ENCODE measurements around a stretch of chr17.

DNA sequence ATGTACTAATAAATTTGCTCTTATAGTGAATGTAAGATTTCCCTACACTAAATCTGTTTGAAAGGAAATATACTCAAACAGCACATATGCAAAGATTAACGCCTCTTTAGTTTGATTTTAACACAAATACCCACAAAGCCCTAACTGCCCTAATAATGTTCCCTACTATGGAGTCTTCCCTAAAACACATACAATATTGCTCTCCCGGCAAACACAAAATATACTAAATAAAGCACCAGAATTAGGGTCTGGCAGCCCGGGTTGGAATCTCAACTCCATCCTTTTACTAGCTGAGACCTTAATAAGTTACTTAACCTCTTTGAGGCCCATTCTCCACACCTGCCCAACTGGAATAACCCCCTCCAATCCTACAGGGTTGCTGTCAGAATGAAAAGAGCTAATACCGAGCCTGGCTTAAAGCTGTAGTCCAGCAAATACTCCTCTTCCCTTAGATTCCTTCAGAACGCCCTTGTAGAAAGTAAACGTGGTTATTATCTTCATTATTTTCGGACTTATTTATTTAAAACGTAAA is 1.0 kb downstream of the ABCA5 start:
- RRBS: no CpG with 5 or more reads among the region's 8 CpGs

DNA sequence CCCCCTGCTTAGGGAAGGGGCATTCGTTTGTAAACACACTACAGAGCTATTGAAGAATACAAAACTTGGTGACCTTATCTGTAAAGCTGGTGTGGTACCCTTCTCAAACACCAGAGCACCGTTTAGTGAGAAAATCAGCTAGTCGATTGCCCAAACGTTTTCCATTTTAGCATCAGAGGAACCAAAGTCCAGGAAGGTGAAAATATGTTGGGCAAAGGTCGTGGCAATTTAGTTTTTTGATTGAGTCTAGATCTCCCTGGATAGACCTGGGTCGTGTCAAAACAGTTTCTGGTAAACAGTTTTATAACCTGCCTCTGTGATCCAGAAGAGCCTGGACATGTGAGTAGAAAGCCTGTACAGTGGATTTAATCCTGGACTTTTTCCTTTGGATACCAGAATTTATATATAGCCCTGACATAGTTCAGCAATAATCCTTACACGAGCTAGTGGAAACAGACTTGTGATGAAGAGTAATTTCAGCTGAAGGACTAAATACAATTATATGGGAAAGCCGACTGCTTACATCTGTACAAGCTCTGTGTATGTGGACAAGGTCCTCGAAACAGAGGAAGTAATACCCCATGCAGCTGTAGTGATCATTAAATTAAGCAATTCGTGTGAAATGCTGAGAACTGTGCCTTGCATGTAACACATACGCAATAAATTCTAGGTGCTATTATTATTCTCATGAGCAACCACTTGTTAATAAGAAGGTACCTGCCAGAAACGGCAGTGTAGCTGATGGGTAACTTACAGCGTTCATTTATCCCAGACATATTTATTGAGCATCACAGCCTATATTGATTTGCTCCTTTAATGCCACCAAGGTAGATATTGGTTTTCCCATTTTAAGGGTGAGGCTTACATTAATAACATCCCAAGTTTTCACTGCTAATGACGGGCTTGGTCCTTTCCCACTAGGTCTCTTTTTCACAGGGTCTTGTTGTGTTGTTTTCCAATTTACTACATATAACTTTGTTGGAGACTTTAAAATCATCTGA is 72.6 kb downstream of the MAP2K6 start:
- RRBS: no CpG with 5 or more reads among the region's 14 CpGs

DNA sequence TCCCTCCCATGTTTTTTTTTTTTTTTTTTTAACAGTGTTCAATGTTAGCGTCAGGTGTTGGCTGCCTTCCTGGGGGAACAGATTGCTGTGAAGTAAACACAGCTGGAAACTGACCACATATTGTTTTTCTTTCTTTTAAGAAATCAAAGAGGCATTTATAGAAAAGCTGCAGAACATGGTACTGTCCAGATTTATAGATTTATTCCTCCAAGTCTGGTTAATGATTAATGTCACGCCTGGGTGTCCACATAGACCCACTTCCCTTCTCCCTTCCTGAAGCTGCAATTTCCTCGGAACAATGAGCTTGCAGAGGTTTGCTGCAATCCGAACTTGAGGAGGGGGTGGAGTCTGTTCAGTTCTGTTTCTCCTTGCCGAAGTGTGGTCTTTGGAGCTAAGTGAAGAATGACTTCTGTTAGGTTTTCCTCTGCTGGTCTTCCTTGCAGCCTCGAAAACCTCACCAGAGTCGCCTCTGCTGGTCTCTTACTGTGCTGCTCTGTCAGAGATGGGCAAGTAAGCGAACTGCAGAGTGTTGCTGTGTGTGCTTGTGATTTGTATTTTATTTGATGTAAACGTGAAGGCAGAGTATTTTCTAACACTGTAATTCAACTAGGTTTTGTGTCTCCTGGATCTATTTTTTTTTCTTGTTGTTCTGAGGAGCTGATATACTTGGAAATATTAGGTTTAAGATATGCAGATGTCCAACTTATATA is 87.6 kb downstream of the MAP2K6 start:
- RRBS: no CpG with 5 or more reads among the region's 9 CpGs

GRCh38 chr17:69580969-69581938 is 166.8 kb downstream of the MAP2K6 start:
- RRBS: no CpG with 5 or more reads among the region's 19 CpGs

- RRBS: no CpG with 5 or more reads among the region's 5 CpGs
These were observed 182.2 kb upstream of the SOX9 start for GRCh38 chr17:71938718-71938954.

- RRBS: no CpG with 5 or more reads among the region's 7 CpGs
These were observed 6.4 kb downstream of the SOX9 start for GRCh38 chr17:72127151-72127710.

- RRBS: no CpG with 5 or more reads among the region's 11 CpGs
These were observed 306.6 kb downstream of the SOX9 start for GRCh38 chr17:72427230-72427927.

GRCh38 chr17:72446356-72447033 is 325.7 kb downstream of the SOX9 start:
- RRBS: no CpG with 5 or more reads among the region's 16 CpGs

DNA sequence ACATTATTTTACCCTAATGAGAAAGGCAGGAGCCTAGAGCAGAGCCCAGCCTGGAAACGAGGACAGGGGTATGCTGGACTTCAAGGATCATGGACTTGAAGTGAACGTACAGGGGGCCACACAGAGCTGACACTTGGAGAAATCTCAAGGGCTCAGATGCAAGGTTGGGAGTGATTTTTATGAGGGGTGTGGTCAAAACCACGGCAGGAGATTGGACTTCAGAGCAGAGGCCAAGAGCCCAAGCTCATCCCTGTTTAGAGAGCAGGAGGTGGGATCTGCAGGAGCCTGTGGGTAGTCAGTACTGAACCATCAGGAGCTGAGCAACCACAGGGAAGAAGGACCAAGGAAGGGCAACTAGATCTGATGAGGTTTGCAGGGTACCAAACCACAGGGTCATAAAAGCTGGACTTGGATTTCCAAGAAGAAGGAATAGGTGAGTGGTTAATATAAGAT is 331.6 kb downstream of the SOX9 start:
- RRBS: no CpG with 5 or more reads among the region's 3 CpGs

DNA sequence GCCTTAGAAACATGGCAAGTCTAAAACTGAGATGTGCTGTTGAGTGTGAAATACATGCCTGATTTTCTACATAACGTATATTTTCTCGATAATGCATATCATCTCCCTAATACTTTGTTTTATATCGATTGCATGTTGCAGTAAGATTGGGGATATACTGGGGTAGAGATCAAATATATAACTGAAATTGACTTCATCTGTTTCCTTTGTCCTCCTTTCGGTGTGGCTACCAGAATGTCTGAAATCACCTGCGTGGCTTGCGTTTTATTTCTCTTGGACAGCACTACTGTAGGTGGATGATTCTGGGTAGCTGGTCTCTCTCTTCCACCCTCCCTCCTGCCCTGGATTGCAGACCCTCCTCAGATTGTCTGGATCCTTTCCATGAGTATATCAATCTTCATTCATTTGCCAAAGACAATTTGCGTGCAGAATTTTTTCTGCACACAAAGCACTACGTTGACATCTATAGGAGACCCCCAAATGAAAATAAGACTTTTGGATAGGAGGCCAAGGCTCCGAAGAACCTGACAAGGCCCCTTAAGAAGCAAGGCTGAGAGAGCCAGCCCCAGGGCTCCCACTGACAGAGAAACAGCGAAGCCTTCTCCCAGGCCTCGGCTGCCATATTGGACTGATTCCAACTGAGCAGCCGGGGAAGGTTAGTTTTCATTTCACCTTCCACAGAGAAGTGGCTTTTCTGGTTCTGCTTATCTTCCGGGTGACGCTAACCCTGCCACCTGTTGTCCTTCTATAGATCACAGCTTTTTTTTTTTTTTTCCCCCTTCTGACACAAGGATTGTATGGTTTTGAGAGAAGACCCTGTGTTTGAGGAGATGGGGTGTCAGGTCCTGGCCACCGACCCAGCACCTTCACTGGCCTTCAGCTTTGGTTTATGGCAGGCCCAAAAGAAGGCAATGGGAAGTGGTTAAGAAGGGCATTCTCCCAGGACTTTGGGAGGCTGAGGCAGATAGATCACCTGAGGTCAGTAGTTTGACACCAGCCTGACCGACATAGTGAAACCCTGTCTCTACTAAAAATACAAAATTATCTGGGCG is 356.6 kb downstream of the SOX9 start:
- RRBS: 90% methylated on average over 2 of the region's 17 CpGs

DNA sequence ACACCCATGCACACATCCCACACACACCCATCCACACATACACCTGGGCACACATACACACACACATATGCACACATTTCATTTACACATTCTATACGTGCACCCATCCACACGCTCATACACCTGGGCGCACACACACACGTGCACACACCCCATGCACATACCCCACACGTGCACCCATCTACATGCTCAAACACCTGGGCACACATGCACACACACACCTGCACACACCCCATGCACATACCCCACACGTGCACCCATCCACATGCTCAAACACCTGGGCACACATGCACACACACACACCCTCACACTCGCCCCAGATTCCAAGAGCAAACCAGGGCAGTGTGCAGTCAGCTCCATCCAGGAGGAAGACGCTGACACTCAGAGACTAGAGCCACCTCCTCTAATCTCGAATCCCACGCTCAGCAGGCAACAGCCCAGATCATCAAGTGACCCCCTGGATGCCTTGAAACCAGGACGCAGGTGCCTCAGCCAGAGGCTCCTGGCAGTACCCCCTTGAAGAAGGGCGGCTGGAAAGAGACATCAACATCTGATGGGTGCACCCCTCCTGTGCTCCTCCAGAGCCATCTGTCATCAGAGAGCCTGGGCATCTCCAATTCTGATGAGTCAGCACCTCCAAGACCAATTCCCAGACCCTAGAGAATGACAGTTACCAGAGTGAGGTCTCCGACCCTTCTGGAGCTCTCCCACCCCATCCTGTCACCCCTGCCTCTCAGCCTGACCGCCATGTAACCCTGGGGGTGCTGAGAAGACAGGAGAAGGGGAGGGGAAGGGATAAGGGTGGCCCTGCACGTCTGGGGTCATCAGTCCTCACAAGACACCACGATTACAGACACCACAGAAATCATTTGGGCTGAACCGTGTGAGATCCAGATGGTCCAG is 433.5 kb downstream of the SOX9 start:
- RRBS: no CpG with 5 or more reads among the region's 17 CpGs

DNA sequence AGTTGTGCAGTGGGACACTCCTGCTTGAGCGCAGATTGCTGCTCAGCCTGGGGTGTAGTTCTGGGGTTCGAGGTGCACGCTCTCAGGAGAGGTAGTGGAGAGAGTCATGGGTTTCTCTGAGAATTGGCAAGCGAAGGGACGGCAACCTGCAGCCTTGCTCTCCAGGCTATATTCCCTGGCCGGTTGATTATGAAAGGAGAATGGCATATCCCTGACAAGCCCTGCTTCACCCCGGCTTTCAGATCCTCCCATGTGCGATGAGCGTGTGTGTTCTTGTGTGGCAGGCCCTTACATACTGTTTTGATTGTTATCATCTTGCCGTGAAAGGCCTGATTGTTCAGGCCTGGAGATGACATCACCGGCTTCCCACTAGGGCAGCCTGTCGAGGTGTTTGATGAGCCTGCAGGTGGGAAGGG is 431.2 kb downstream of the SLC39A11 start:
- RRBS: 29% methylated on average over 2 of the region's 12 CpGs

GRCh38 chr17:72873684-72874172 is 218.8 kb downstream of the SLC39A11 start:
- RRBS: no CpG with 5 or more reads among the region's 6 CpGs

DNA sequence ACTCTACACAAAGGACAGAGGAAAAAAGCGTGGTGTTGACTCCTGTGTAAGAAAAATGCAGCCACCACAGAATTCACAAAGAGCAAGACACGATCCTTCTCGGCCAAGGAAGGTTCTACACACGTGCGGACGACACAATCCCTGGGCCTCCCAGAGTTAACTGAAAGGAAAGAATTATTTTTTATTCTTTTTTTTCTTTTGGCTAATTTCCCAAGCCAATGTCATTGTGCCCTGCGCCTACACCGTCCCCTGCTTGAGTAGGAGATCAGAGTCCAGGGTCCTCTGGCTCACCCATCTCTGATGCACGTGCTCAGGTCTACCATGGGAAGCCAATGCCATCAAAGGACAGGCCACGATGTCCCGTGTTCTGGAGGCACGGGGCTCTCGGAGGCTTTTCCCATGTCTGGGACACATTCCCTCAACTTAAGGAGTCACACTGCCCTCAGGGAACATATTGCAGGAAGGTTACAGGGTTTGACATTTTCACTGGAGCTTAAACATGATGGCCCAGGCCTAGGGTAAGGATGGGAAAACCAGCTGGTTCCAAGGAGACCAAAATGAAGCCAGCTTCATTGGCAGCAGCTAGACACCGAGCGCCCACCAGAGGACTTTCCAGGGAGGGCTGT is 123.7 kb downstream of the SLC39A11 start:
- RRBS: no CpG with 5 or more reads among the region's 15 CpGs

GRCh38 chr17:73191838-73192451 is 910 bp upstream of the COG1 start:
- RRBS: no CpG with 5 or more reads among the region's 29 CpGs

DNA sequence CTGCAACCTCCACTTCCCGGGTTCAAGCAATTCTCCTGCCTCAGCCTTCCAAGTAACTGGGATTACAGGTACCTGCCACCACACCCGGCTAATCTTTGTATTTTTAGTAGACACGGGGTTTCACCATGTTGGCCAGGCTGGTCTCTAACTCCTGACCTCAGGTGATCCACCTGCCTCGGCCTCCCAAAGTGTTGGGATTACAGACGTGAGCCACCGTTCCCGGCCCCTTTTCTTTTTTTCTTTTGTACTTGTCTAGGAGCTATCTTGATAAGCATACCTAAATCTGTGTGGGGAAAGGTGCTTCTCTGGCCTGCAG is 39.3 kb upstream of the CDC42EP4 start:
- RRBS: no CpG with 5 or more reads among the region's 7 CpGs

DNA sequence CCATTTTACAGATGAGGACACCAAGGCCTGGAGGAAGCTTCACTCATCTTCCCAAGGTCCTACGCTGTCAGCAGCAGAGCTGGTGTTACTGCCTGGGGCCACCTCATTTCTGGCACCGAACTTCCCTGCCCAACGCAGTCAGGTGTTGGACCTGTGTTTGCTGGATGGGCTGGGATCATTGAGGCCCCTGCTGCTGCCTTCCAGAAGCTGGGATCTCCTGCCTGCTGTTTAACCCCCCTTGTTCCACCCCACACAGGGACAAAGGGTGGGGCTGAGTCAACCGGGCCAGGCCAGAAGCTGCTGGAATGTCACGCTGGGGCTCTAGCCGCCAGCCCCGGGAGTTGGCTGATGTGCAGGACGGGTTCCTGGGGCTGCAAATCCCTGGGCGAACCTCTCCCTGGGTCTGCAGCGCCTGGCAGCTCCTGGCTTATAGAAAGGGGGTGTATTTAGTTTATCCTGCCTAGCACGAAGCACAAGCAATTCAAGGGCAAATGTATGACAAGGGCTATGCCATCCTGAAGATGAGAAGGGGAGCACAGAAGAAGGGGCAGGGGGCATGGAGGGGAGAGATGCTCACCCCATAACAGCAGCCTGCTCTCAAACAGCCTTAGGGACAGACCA is 44.4 kb upstream of the CDC42EP4 start:
- RRBS: 13% methylated on average over 4 of the region's 11 CpGs

DNA sequence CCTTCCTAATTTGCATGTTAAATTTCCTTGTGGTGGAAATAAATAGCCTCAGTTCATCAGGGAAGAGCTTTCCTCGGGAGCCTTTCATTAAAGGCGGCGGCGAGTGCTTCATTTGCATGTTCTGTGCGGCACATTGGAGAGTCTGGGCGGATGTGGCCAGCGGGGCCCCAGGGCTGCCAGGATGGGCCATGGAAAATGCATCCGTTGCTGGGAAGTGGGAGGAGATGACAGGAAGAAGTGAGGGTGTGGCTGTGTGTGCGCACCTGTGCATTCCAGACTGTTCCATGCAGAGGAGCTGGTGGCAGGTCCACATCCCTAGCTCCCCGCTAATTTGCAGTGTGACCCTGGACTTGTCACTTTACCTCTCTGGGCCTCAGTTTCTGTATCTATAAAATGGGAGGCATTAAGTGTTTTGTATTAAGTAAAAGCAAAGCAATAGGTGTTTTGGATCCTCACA is 151.0 kb downstream of the SDK2 start:
- RRBS: no CpG with 5 or more reads among the region's 10 CpGs

DNA sequence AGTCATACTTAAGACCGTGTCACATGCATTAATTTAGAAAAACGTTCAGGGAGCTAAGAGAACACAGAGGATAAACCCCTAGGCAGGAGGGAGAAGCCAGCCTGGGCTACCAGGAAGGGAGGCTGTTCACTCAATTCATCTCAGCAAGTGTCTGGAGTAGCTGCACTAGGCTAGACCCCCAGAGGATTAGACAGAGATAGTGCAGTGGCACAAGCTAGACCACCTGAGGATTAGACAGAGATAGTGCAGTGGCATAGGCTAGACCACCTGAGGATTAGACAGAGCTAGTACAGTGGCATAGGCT is 74.0 kb upstream of the SDK2 start:
- RRBS: no CpG with 5 or more reads among the region's 2 CpGs

GRCh38 chr17:73771395-73771816 is 127.2 kb upstream of the SDK2 start:
- RRBS: no CpG with 5 or more reads among the region's 2 CpGs